Left ventricle myocardium (tissue), 1 donor: ENCODE data around the genes NUP160, OR4C6, OR5D18, OR5AS1, OR8J3 and OR5M10.

DNA sequence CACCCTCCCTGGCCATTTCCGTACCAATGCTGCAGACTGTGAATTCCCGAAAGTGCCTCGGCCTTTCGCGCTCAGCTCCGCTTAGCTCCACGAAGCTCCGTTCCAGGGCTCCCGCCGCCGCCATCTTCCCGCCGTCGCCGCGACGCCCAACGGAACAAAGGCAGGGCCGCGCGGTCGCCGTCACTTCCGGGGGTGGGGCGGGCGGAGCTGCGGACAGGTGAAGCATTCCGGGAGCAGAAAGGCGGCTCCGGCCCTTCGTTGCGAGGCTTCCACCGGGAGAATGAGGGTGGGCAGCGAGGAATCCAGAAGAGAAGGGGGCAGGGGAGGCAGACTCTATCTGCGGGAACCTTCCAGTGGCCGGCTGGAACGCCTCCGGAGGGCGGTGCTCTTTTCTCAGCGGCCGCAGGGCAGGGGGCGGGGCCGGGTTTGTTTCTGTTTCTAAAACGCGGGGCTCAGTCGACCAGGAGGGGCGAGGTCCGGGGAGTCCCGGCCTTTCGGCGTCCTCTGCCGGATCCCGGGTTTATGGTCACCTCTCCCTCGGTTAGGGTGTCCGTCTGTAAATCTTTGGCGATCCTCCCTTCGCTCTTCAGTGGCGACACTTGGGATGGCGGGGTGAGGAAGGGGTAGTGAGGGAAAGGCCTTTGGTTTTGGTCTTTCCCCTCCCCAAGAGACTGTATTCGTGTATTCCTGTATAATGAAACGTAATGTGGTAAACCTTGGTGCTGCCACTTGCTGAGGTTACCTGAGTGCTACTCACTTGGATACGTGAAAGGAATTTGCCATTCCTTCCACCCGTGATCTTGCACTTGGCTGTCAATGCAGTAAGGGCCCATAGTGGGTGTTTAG is at the start of gene NUP160:
Gene NUP160, minus strand, starts transcription at position 156 of the 846 bp plus-strand sequence.
- PRO-cap: bidirectional peak, plus-strand start at position 183 of the sequence, minus-strand start at position 136 of the sequence; bidirectional peak, plus-strand start at position 455 of the sequence, minus-strand start at position 355 of the sequence

DNA sequence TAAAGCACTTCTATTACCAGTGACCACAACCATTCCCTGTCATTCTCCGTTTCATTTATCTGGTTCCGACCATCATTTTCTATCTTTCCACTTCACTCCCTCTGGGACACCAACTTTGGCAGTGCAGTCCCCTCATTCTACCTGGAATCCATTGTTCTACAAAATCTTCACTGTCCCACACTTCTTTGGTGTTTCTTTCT is 881 bp upstream of the NUP160 start:
- PRO-cap: no peak

- PRO-cap: no peak
These were observed 56.3 kb upstream of the PTPRJ start for GRCh38 chr11:47924154-47924409.

- PRO-cap: no peak
These were observed 2.2 kb downstream of the PTPRJ start for GRCh38 chr11:47982579-47982886.

- PRO-cap: no peak
These were observed 99.1 kb downstream of the PTPRJ start for GRCh38 chr11:48079187-48080081.

GRCh38 chr11:48106031-48106658 is 110.5 kb upstream of the OR4B1 start:
- PRO-cap: no peak

GRCh38 chr11:48261394-48261949 is 2.2 kb upstream of the OR4X1 start:
- PRO-cap: no peak

- PRO-cap: no peak
These were observed 54.8 kb upstream of the OR4C12 start for GRCh38 chr11:50037224-50037490.

DNA sequence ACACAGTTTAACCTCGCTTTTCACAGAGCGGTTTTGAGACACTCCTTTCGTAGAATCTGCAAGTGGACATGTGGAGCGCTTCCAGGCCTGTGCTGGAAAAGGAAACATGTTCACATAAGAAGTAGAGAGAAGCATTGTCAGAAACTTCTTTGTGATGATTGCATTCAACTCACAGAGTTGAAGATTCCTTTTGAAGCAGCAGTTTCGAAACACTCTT is 66.4 kb downstream of the OR4C46 start:
- PRO-cap: no peak

- PRO-cap: no peak
These were observed 92.2 kb downstream of the OR4A15 start for GRCh38 chr11:55459955-55460353.

DNA sequence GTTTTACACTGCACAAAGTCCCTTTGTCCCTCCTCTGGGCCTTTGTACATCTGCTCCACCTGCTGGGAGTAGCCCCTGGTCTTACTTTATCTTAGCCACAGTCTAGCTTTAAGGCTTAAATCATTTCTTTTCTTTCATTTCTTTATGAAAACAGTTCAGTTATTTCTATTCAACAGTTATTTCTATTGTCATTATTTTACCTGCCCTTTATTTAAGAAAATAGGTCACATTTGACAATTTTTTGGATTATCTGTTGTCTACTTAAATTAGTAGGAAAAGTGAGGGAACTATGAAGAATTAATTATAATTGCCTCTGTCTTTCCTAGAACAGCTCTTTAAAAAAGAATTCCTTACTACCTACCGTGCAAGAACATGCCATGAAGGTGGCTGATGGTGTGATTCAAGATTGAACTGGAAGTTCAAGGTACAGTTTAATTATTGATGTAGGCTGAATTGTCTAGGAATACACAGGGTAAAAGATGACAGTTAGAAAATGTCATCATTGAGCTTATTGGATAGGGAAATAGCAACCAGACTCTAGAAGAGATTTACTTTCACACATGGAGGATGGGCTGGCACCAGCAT is at the start of gene OR4C6:
Gene OR4C6, plus strand, starts transcription at position 377 of the 585 bp plus-strand sequence.
- PRO-cap: no peak

GRCh38 chr11:55819264-55819833 is at the start of gene OR5D18:
TSS of gene OR5D18 (plus strand) at chr11:55819630.
- PRO-cap: no peak

GRCh38 chr11:56027380-56027771 is at the start of gene OR5AS1:
TSS of gene OR5AS1 (plus strand) at chr11:56027654.
- PRO-cap: no peak

DNA sequence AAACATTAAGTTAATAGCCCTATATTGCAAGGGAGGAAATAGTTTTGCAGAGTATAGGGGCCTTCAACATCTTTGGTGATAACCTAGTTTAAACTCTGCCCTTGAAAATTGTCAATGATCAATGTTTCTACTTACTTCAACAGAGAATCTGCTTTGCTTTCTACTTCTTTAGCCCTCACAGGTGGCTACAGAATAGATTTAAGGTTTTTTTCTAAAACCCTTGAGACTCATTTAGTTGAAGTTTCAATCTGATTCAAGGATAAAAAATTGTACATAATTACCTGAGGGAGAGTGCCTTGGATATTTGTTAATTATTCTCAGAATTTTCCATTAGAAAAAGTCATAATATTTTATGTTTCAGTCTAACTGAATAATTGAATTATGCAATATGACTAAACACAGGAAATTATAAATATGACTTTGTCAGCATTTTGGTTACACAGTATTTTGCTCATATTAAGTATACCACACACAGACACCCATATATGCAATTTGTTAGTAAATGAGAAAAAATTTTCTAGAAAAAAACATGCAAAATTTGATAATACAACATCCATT is at the start of gene OR8J3:
Gene OR8J3, minus strand, starts transcription at position 164 of the 558 bp plus-strand sequence.
- PRO-cap: no peak

DNA sequence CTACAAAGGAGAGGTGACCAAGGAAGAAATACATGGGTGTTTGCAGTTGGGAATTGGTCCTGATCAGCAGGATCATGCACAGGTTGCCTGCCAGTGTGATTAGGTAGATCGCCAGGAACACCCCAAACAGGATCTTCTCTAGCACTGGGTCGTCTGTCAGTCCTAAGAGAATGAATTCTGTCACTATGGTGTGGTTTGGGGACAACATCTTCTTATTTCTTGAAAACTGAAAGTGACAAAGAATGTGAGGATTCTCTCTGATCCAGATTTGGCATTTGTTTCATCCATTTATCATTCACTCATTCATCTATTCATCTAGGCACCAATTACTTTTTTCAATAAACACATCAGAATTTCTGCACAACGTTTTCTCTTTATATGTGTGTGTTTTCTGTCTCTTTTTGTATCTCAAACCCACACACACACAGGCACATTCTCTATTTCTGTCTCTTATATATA is at the start of gene OR5M10:
Gene OR5M10, minus strand, starts transcription at position 208 of the 459 bp plus-strand sequence.
- PRO-cap: no peak

DNA sequence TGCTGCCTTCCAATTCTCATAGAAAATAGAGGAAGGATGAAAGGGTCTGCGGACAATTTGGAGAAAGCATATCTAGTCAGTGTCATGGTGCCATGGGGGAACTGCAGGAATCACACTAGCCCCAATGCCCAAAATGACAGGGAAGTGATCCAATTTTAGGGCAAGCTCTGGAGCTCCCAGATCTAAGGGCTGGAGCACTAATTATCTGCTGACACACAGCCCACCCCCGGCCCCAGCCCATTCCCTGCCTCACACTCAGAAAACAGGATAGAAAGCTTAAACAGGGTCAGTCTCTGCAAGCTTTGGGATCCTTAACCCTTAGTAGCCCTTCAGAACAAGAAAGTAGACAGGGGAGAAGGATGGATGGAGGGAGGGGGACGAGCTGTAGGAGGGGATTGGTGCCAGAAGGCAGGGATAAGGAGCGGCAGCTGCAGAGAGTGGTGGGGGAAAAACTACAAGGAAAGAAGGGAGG is 2.0 kb downstream of the APLNR start:
- PRO-cap: no peak

GRCh38 chr11:57323485-57324026 is 1.2 kb downstream of the TNKS1BP1 start:
- PRO-cap: no peak

DNA sequence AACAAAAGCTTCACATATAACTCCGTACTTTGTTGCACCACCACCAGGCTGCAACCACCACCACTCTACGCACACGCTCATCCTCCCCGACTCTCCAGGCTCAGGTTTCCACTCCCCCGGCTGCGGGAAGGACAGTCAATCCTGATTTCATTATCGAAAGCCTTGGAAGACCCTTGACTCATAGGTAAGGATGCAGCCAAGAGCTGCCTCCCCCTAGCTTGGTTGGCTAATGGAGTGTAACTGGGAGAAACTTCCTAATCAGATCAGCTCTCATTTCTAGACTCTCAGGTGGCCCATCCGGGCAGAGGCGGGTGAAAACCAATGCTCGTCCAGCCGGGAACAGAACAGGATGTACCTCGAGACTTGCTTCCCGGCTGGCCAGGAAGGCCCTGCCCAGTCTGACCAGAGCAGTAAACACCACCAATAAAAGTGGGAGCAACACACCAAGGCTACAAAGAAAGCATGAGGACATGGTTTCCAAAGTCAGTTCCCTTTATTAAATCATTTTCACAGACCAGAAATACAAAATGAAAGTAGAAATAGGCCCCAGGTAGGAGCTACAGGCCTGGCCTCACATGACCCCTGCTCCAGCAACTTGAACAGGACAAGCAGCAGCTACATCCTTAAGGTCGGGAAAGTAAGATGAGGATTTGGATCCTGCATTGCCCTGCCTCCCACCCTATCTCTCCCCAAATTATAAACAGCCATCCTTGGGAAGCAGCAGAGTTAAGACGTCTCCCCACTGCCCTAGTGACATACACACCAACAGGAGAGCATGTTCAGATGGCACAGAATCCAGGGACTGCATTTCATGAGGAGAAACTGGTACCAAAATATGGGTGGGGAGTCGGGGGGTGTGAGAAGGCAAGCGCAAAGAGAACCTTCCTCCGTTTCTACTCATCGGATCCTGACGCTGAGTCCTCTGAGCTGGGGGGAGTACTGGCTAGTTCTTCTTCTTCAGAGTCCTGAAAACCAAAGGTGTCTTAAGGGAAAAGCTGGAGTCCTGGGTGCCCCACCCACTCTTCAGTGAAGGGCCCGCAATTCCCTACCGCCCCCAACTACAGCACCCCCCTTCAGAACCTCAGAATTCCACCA is 1.1 kb upstream of the TNKS1BP1 start:
- PRO-cap: bidirectional peak, plus-strand start at position 438 of the sequence, minus-strand start at position 341 of the sequence

GRCh38 chr11:57327208-57327583 is 2.4 kb upstream of the TNKS1BP1 start:
- PRO-cap: no peak

GRCh38 chr11:57327584-57328037 is 2.9 kb upstream of the TNKS1BP1 start:
- PRO-cap: no peak